ENCODE measurements around a stretch of chr2.

GRCh38 chr2:172436689-172437607 is 9.6 kb downstream of the ITGA6 start:
- PRO-cap: no peak

DNA sequence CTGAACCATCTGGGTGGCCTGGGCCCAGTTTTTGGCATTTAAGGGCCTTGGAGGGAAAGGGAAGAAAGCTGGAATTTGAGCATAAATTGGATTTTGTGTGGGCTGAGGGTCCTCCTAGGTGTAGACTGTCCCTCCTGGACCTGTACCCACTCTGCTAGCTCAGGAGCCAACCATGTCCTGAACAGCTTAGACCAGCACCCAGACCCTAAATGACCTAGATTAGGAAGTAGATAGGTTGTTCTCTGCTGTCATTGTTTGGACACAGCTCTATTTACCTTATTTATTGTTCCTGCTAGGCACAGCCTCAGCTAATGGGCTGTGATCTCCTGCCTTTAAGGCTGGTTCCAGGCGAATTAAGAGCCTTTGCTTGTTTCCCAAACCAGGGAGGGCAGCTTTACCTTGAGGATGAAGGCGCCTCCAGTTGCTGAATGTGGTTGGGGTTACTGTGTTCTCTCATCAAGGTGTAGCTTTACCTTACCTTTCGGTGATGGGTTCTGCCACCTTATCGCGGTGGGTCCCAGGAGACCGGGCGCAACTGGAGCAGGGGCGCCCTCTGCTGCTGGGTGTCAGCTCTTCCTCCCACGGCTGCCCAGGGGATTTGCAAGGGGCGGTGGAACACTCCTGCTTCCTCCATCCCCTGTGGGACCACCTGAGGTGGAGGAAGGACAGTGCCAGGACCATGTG is 34.4 kb downstream of the ITGA6 start:
- PRO-cap: no peak

GRCh38 chr2:172480306-172480859 is 53.0 kb downstream of the ITGA6 start:
- PRO-cap: no peak

GRCh38 chr2:172486981-172487842 is 59.8 kb downstream of the ITGA6 start:
- PRO-cap: no peak

- PRO-cap: no peak
Observed at GRCh38 chr2:172783052-172783503, 47.4 kb downstream of the RAPGEF4 start.

DNA sequence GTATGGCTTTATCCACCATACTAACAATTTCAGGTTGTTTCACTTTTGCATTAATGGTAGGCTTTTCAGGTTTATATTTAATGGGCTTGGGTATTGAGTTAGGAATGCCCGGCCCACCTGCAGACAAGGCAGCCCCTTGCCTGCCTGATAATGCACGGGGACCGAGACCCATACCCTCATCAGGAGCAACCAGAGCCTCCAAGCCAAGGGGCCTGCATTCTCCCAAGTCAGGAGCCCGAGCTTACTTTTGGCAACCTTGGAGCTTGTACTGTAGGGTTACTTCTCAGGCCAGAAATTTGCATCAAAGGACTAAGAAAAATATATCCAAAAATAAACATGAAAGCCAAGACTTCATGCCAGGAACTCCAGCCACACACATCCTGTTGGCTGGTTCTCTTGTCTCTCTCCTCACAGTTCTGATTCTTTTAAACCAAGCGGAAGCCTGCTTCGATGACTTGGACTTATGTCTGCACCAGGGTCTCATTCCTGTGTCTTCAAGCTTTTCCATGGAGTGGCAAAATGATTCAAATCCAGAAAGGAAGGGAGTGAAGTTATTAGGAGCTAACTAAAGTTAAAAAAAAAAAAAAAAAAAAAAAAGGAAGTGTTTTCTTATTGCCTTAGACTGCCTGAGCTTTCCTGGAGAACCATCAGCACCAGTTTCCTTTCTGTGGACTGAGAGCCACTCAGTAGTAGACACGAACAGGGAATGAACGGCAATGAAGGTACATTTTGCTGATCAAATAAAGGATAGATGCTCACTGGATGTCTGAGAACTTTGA is 85.7 kb downstream of the RAPGEF4 start:
- PRO-cap: no peak

DNA sequence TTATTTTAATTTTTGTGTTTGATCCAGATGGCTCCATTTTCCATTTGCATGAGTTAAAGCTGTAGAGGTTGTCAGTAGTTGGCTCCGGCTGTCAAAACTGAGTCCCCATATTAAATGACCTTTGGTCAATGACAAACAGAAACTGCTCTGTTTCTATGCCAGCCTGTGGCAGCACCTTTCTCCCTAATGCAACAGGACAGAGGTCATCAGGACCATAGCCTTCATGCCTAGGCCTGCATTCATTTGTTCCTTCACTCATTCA is 108.1 kb upstream of the MAP3K20 start:
- PRO-cap: no peak

GRCh38 chr2:173030570-173031576 is 44.8 kb upstream of the MAP3K20 start:
- PRO-cap: no peak

DNA sequence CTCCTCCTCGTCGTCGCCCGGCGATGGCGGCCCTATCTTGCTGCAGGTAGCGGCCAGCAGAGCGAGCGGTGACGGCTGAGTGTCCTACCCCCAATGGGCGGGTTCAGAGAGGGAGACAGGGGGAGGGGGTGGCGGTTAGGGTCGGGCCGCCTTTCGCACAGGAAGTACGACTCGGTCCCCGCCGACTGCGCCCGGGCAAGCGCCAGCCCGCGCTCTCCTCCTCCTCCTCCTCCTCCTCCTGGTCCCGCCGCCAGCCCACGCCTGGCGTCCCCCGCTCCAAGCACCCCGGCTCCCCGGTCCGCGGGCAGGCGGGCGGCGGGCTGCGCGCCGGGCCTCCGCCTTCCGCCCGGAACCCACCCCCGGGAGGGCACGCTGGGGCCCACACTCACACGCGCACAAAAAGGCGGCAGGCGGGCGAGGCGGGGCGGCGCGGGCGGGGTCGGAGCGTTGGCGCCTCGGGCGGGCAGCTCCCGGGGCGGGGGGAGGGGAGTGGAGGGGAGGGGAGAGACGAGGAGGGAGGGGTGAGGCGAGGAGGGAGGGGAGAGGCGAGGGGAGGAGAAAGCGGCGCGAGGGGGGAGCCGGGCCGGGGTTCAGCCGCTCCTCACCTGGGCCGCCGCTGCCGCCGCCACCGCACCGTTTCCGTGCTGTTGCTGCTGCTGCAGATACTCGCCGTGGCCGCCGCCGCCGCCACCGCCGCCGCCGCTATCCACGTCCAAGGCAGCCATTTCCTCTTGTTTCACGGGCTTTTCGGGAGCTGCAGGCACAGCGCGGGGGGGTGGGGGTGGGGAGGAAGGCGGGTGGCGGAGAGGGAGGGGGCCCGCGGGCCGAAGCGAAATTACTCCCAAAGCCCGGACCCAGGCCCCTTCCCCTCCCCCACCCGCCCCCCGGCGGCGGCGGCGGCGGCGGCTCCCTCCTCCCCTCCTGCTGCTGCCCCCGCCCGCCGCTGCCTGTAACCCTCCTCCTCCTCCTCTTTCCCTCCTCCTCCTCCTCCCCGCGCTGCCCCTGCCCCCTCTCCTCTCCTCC is 1.1 kb downstream of the SP3 start:
- PRO-cap: bidirectional peak, plus-strand start at position 152 of the sequence, minus-strand start at position 81 of the sequence; bidirectional peak, plus-strand start at position 661 of the sequence, minus-strand start at position 643 of the sequence

- PRO-cap: no peak
Observed at GRCh38 chr2:173991880-173992570, 26.9 kb upstream of the SP3 start.

GRCh38 chr2:174025039-174025939 is 60.1 kb upstream of the SP3 start:
- PRO-cap: no peak

DNA sequence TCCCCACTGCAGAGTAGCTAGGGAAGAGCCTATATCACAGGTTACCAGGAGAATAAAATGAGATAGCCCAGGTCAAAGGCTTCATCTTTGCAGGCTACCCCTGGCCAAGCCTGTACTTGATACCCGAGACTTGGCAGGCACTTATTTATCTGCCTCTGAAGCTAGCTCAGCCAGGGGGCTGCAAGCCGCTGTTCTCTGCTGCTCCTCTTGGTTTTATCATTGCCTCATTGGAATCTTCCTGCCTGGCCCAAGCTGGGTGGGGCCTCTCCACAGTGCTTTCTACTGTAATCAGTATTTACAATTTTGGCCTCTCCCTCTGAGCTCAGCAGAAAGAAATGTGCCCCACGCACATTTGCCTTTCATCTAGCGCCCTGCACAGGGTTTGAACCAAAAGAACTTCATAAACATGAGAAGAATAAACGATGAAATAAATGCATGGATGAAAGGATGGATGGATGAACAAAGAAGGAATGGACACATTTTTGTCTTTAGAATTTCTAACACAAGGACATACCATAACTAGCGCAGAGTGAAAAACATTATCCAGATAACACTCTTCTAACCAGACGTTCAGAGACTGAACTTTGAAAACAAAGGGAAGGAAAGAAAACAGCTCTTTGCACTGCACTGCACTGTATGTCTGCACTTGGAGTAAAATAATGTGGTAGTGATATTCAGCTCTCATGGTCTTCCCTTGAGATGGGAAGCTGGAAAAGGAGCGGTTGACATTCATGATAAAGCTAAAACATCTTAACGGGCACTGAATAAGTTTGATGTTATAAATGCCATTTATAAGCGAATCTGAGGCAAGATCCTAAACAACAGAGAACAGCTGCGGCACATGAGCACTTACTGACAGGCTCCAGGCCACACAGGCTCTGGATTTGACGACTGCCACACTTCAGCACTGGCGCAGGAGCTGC is 86.7 kb upstream of the SP3 start:
- PRO-cap: no peak

- PRO-cap: no peak
Observed at GRCh38 chr2:174071968-174072631, 106.9 kb upstream of the SP3 start.

GRCh38 chr2:174124170-174124793 is 124.0 kb downstream of the OLA1 start:
- PRO-cap: no peak

DNA sequence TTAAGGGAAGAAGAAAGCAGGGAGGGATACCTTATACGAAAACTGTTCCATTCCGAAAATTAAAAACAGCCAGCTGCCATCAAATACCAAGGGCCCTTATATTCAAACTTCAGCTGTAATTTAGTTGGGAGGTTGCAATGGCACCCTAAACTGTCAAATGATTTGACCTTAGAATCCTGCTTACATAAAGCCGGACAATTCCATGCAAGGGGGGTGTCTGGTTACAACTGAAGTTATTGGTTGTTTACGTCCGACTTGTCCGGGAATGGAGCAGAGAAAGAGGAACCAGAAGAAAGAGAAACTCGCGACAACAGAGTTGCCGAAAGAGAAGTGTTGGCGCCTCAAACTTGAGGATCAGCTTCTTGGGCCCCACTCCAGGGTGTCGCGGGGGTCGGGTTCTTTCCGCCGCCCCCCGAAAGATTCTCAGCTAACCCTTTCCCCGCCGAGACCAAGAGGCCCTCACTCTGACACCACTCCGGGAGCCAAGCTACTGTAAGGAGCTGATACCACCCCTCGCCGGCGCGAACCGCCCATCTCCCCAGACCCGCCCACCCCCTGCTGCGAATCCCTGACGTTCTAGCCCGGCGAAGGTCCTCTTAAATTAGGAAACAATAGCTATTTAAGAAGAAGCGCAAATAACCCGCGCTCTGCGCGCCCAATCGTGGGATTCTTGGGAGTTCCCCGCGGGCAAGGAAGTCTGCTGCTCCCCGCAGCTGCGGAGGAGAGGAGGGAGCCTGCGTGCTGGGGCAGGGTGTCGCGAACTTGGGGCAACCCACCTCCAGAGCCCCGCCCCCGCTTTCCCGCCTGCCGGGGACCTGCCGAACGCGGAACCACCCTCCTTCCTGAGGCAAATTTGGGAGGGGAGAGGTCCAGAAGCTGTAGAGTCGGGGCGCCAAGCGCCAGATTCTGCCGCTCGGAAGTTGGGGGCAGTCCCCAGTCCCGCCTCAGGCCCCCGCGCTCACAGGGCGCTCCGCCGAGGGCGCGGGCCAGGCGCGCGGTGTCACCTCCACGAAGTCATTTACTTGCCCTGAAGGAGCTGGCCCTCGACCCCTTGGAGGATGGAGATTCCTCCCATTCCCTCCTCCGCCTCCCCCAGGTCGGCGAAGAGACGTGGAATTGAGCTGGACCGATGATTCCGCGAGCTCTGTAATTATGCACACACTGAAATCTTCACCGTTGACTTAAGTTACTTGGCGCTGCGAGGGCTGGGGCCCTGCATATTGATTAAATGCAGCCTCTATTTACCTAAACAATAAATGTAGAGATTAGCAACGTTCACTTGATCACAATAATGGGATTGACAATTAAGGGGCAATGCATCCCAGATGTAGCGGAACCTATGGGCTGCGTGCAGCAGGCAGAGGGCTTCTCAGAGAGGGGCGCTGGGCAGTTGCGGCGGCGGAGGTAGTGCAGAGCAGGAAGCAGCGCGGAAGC is 8.5 kb upstream of the SP9 start:
- PRO-cap: no peak

- PRO-cap: no peak
Observed at GRCh38 chr2:174487539-174487795, 638 bp upstream of the GPR155 start.

- PRO-cap: unidirectional peak, minus-strand start at chr2:174555861
Observed at GRCh38 chr2:174555252-174556096, 42.1 kb downstream of the WIPF1 start.

DNA sequence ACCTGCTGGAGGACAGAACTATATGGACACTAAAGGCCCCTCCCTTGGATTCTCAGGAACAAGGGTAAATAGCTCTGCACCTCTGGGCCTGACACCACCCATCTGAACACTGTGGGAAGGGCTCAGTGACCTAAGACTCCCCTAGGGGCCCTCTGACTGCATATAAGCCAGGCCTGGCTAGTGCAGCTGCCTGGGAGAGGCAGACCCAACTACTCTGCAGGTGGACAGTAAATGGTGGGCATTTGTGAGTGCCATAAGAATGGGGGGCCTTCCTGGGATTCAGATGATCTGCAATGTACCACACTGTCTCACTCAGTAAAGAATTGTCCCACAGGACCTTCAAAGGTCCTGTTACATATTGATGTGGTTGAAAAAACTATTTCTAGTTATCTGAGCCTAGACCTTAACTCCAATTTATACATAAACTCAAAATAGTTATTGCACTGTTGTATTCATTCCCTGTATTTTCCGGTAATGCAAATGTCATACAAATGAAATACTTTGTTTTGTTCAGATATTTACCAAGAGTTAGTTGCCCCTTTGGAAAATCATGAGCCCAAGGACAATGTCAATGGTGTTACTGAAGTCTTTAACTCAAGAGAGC is 11.4 kb upstream of the WIPF1 start:
- PRO-cap: no peak

- PRO-cap: no peak
Observed at GRCh38 chr2:174611343-174611749, 13.7 kb upstream of the WIPF1 start.

GRCh38 chr2:174655558-174655970 is 58.0 kb upstream of the WIPF1 start:
- PRO-cap: no peak